Measurements from ENCODE around the genes CSN2 and SLC4A4.

DNA sequence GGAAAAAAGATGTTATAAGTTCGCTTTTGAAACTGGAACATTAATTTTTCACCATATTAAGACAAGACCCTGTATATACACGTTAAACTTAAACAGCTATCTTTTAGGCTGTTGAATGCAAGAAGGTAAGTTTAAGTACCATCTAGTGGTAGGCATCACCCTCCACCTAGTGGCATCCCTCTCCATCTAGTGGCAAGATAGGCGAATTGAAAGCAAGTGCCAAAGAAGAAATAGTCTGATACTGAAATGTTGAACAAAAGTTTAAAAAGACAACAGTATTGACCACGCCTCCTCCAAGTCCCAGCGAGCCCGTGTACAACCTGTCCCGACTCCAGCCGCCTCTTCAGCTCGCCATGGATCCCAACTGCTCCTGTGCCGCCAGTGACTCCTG lies 26.1 kb upstream of the YTHDC1 start:
- RRBS, 2 experiments: no CpG with 5 or more reads among the region's 10 CpGs

GRCh38 chr4:68646603-68647513 lies 23.6 kb downstream of the UGT2B15 start:
- RRBS, 2 experiments: no CpG with 5 or more reads among the region's 10 CpGs

DNA sequence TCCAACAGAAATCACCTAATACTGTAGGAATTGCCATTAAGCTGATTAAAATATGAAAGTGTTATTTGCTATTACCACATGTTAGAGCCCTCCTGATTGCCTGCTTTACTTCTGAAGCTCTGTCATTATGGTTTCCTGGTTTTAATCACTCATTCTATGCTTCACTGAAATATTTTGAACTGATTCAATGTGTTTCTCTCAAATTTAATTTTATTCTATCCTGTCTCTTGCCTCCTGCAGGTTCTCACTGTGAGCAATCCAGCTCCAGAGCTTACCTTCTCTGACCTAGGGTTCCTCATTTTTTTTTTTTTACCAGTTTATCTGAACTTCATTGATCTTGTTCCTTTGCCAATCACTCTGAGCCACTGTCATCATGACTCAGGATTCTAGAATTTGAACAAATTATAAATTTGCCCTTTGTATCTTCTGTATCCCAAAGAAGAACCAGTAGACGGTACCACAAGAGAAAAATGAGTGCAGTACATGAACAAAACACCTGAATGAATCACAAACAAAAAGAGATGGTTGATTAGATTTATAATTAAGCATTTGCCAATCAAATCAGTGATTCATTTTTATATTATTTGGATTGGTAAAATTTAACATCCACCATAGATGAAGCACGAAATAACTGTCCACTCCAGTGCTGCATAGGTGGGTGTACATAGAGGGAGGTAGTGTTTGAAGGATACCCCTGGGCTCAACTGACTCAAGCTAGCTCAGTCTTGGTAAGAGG lies 48.3 kb upstream of the UGT2B15 start:
- RRBS, 2 experiments: no CpG with 5 or more reads among the region's 2 CpGs

DNA sequence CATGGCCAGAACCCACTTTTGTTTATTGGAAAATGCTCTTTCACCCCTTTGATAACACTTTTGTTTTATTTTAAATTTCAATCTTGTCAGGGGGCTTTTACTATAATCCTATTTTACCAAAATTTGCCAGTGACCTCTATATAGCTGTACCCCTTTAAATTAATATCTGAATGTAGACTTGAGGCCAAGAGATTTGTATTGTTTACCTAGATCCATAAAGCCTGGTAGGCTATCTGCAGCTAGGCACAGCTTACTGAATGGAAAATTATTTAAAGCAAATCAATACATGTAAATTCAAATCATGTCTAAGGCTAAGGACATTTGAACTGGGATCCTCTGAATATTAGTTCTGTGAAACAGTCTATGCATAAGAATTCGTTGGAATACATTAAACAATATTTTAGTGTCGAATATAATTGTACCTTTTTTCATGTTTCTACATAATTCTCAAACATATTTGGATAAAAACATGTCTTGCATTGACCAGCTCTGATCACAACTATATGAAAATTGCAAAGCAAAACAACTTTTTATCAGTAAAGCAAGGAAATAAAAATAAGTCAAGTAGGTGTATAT lies 1.6 kb downstream of the UGT2A3 start:
- RRBS, 2 experiments: no CpG with 5 or more reads among the region's 2 CpGs

- RRBS, 2 experiments: no CpG with 5 or more reads among the region's 5 CpGs
Observed at GRCh38 chr4:69051683-69051994, 44.6 kb upstream of the UGT2B7 start.

DNA sequence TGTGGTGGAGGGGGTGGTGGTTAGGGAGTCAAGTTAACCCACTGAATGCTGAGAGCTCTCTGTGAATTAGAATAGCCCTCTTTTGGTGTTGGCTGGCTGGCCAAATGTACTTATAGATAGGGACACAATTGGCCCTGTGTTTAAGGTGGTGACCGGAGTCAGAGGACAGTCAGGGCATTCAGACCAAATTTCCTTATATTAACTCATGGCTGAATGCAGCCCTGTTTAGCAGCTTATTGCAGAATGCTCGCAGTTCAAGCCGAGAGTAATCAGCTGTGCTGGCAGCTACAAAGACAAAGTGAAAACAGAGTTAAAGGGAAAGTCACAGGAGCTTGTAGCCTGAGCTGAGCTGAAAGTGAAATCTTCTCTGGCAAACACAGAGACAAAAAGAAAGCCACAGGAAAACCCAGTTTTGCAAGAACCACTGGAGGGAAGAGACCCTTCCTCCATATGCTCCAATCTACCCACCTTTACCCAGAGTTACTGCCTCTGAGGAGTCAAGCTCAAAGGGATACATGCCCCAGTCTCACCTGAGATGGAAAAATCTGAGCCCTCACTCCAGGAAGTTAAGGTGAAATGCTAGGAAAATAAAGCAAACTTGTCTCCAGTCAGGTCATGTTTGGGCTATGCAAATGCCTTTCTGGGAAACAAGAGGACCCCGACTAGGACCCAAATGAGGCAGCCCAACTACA lies 38.3 kb upstream of the UGT2B7 start:
- RRBS, 2 experiments: no CpG with 5 or more reads among the region's 4 CpGs

GRCh38 chr4:69167278-69167823 lies 47.2 kb downstream of the UGT2B11 start:
- RRBS, 2 experiments: no CpG with 5 or more reads among the region's 3 CpGs

DNA sequence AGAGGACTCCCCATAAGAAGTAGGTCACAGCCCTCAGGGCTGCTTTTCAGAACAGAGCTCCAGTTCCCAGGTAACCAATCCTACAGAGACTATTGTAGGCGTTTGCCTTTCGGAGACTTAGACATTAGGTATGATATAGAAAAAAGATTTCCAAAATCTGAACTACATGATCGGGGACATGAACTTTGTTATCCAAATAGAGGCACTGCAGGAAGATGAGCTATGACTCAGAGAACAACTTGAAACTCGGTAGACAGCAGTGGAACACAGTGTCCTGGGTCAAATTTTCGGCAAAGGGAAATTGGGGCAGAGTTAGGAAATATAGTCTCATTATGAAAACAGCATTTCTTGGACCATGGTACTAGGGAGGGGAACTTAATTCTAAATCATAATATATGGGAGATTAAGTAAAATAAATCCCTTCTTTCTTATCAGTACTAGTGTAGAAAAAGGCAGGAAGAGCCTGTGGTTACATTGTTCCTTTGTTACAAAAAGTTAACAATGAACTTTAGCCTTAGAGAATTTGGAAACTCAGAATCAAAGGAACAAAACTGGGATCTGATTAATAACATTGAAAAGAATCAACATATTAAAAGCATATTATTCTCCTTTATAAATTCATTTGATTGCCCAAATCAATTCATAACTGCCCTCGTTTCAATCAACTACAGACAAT lies 33.9 kb downstream of the SULT1B1 start:
- RRBS, 2 experiments: no CpG with 5 or more reads among the region's 6 CpGs

DNA sequence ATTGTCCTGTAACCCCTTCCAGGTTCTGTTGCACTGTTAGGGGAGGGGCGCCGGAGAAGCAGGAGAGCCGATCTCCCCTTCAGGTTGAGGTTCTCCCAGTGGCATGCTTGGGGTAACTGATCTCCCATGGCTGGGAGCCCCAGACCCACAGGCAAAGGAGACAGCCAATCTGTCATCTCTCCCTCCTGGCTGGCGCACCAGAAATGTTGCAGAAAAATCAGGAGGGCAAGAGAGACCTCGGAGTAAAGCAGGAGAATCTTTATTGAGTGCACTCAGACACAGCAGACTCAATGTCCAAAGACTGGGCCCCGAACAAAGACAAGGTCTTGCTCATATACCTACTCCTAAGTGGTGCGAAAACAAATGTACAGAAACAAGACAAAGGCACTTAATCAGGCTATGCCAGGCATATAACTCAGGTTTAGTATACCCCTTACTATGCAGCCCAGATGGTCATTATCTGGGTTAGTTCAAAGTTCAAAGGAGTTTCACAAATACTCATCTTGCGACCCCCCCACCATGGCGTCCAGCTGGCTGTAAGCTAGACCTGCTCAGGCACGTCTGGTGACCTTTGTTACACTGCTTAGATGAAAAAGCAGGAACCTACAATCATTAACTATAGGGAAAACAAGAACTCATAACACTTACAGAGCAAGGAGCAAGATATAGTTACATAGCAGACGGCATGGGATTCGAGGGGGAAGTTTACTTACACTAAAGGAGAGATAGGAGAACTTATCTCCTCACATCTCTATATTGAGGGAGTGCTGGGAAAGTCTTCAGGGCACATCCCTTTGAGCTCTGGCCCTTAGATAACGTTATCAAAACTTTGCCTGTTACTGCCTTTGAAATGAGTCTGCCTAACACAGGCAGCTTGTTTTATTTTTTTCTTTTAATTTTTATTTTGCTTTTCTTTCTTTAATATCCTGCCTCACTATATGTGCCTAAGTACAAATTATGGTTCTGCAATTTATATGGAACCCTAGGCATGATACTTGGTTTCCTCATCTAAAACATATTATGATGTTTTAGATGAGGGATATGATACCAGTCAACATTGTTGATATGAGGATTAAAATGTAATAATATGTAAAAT lies 27.4 kb downstream of the SULT1E1 start:
- RRBS, 2 experiments: no CpG with 5 or more reads among the region's 13 CpGs

DNA sequence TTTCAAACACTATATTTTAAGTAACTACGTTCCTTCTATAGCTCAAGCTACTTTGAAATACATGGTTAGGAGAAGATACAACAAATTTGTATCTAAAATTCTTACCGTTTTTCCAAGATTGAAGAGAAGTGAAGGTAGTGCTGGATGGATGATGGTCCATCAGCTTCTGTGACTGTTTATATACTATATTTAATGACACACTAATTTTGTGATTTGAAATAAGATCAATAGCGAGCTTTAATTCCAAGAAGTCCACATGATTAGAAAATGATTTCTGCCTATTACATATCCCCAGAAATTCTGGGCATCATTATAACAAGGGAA lies at the start of gene CSN2:
TSS of gene CSN2 (minus strand) at position 153 of the 324 bp plus-strand sequence.
- RRBS, 2 experiments: no CpG with 5 or more reads among the region's 3 CpGs

- RRBS, 2 experiments: under 1 to 2% methylated on average over 20 of the region's 35 CpGs
Observed at GRCh38 chr4:70705220-70705494, 16.6 kb upstream of the RUFY3 start.

GRCh38 chr4:70709409-70709857 lies 12.3 kb upstream of the RUFY3 start:
- RRBS, 2 experiments: no CpG with 5 or more reads among the region's 5 CpGs

- RRBS, 2 experiments: no CpG with 5 or more reads among the region's 3 CpGs
Observed at GRCh38 chr4:70762158-70762799, 40.5 kb downstream of the RUFY3 start.

- RRBS, 2 experiments: no CpG with 5 or more reads among the region's 4 CpGs
Observed at GRCh38 chr4:70775089-70775528, 53.3 kb downstream of the RUFY3 start.

DNA sequence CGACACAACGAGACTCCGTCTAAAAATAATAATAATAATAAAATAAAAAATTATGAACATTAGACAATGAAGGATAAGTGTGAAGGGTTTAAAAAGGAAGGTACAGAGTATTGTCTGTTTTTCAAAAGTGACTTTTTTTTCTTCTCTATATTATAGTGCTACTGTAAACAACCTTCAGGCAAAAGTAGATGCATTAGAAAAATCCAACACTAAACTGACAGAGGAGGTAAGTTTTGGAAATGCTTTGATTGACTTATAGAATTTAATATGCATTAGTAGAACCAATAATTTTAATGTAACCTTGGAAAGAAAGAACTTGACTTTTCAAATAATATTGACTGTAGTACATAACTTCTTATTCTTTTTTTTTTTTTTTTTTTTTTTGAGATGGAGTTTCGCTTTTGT lies 56.5 kb downstream of the RUFY3 start:
- RRBS, 2 experiments: no CpG with 5 or more reads among the region's 4 CpGs

DNA sequence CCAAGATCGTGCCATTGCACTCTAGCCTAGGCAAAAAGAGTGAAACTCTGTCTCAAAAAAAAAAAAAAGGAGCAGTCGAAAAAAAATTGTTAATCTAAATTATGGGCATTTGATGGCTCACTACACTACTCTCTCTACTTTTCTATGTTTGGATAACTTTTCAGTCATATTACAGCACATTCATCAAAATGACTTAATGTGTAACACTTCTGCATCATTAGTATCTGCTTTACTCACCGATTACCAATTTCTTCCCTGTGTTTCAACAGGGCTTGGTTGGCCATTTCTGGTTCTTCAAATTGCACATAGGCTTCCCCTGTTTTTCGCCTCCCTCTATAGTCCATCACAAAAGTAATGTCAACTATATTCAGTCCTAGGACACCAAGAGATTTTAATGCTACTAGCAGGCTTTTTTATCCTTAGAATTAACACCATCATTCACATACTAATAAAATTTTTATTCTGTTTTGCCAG lies 8.4 kb downstream of the GRSF1 start:
- RRBS, 2 experiments: no CpG with 5 or more reads among the region's 4 CpGs

- RRBS, 2 experiments: no CpG with 5 or more reads among the region's 4 CpGs
Observed at GRCh38 chr4:70927763-70928208, 25.6 kb downstream of the MOB1B start.

DNA sequence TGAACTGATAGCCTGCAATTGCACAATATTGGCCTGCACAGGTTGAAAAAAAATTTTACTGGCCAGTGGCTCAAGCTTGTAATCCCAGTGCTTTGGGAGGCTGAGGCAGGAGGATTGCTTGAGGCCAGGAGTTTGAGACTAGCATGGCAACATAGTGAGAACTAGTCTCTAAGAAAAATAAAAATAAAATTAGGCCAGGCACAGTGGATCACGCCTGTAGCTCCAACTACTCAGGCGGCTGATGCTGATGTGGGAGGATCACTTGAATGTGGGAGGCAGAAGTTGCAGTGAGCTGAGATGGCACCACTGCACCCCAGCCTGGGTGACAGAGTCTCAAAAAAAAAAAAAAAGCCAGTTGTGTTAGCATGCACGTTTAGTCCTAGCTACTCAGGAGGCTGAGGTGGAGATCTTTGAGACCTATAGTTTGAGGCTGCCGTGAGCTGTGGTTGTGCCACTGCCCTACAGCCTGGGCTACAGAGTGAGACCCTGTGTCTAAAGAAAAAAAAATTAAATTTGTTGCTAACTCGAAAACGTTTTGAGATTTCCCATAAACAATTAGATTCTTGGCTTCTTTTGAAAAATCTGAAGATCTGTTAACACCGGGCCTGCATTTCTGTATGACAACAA lies 2.5 kb downstream of the DCK start:
- RRBS, 2 experiments: no CpG with 5 or more reads among the region's 7 CpGs

GRCh38 chr4:71185155-71185532 lies 1.9 kb upstream of the SLC4A4 start:
- RRBS, 2 experiments: no CpG with 5 or more reads among the region's 2 CpGs

DNA sequence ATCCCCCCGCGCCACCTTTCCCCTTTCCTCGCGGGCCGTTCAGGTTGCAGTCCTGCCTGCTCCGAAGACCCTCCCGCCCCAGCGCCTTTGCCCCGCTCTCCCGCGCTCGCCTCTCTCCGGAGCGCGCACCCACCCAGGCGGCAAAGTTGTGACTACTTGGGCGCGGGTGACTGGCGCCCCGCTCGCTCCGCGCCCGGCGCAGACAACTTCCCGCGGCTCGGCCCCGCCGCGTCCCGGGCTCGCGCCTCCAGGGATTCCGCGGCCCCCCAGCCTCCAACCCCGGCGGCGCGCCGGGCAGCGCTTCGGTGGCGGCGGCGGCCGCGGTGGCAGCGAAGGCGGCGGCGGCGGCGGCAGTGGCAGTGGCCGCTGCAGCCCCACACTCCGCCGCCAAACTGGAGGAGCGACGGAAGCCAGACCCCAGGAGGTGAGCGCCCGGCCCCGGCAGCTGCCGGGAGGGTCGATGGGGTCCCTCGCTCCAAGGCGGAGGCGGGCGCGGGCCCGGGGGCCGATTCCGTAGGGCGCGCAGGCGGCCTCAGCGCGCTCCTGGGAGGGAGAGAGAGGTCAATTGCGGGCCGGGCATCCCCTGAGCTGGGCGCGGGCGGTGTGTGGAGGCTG lies at the start of gene SLC4A4:
TSS of gene SLC4A4 (plus strand) at position 282 of the 615 bp plus-strand sequence.
- RRBS, 2 experiments: under 1 to 2% methylated on average over 40 of the region's 82 CpGs

Data from NT2/D1 (cell line).